Ureter (tissue), 1 donor: ENCODE results near the gene NMB.

GRCh38 chr15:82834063-82834581, 24.7 kb downstream of the WHAMM start:
- PRO-cap, result no peak

DNA sequence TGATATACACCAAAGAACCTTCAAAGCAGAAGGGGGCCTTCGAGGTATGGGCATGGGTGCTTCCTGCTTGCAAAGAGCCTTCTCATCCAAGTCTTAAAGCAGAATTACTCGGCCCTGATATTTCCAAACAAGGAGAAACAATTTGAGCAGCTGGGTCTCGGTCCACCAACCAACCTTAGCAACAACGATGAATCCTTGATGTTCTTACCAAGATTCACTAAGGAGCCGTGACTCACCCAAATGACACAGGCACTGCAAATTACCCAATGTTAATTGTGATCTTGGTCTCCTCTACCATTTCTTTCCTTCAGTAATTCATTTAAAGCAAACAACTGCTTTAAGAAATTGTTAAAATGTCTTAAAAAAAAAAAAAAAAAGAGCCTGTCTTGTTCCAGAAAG, 7.7 kb downstream of the HOMER2 start:
- PRO-cap, result no peak

- PRO-cap, result no peak
Measured at GRCh38 chr15:82949789-82950595, 2.5 kb downstream of the HOMER2 start.

DNA sequence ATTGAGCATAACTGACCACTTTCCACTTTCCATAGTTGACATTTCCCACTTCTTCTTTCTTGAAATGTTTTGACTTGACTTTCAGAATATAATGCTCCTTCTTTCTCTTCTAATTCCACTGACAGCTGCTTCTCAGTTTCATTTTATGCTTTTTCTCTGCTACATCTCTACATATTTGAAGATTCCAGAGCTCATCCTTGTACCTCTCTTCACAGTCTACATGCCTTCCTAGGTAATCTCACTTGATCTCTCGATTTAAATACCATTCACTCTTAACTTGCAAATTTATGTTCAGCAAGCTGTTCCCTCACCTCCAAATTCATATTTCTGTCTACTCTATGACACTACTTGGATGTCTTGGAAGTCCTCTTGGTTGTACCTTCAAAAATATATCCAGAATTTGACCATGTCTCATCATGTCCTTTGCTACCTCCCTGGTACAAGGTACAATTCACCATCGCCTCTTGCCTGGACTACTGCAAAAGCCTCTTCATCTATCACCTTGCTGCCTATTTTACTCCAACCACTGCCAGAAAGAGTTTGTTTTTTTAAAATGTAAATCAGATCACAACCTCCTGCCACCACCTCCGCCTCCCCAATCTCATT, 3.9 kb downstream of the BTBD1 start:
- PRO-cap, result no peak

GRCh38 chr15:83120057-83120256, 12.5 kb downstream of the TM6SF1 start:
- PRO-cap, result no peak

- PRO-cap, result no peak
Measured at GRCh38 chr15:83323264-83323896, 38.9 kb upstream of the BNC1 start.

DNA sequence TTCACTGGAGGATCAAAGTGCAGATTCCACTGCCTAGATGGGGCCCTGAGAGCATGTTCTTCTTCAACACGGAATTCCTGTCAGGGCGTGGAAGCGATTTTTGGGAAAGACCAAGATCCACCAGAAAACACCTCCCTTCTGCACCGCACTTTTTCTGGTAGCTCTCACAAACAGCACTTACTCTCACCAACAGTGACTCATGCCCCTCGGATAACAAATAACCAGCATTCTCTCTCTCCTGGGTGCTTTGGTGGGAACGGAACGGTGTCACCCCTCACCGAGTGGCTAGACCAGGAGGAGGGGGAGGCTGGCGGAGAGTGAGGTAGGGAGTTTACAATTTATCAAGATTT, 40.1 kb downstream of the ADAMTSL3 start:
- PRO-cap, result no peak

GRCh38 chr15:83704140-83704601, 50.2 kb downstream of the ADAMTSL3 start:
- PRO-cap, result no peak

DNA sequence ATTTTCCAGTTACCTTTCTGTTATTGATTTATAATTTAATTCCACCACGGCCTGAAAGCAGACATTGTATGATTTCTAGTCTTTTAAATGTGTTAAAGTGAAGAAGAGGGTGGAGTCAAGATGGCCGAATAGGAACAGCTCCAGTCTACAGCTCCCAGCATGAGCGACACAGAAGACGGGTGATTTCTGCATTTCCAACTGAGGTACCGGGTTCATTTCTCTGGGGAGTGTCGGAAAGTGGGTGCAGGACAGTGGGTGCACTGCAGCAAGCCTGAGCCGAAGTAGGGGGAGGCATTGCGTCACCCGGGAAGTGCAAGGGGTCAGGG, 193.3 kb upstream of the GOLGA6L4 start:
- PRO-cap, result no peak

- PRO-cap, result no peak
Measured at GRCh38 chr15:84546175-84546682, 54.6 kb upstream of the ZSCAN2 start.

- PRO-cap, result no peak
Measured at GRCh38 chr15:84587816-84588535, 12.8 kb upstream of the ZSCAN2 start.

DNA sequence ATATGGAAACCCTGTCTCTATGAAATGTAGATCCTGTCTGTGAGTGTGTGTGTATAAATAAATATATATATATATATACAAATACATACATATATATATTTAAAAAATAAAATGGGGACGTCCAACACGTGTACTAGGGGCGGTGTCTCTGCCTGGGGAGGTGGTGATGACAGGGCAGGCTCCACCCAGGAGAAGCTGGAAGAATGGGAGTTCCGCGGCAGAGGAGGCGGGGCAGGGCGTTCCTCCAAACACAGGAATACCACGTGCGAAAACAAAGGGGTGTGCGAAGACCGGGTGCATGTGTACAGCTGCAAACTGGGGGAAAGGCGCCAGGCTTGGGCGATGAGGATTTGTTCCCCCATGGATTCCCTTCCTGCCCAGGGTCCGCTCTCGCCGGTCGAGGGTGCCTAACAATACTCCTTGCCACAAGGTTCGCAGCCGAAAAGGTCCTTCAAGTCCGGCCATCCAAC, 557 bp upstream of the ZSCAN2 start:
- PRO-cap, result no peak

DNA sequence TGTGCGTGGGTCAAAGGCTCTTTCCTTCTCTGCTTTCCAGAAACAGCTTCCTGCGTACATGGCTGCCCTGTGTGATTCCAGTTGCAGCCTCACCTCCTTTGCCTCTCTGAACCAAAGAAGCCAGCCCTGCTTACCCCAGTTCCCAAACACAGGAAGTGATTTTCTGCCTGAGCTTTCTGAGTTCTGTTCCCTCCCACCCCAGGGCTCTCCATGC, 15.4 kb downstream of the ZSCAN2 start:
- PRO-cap, result no peak

DNA sequence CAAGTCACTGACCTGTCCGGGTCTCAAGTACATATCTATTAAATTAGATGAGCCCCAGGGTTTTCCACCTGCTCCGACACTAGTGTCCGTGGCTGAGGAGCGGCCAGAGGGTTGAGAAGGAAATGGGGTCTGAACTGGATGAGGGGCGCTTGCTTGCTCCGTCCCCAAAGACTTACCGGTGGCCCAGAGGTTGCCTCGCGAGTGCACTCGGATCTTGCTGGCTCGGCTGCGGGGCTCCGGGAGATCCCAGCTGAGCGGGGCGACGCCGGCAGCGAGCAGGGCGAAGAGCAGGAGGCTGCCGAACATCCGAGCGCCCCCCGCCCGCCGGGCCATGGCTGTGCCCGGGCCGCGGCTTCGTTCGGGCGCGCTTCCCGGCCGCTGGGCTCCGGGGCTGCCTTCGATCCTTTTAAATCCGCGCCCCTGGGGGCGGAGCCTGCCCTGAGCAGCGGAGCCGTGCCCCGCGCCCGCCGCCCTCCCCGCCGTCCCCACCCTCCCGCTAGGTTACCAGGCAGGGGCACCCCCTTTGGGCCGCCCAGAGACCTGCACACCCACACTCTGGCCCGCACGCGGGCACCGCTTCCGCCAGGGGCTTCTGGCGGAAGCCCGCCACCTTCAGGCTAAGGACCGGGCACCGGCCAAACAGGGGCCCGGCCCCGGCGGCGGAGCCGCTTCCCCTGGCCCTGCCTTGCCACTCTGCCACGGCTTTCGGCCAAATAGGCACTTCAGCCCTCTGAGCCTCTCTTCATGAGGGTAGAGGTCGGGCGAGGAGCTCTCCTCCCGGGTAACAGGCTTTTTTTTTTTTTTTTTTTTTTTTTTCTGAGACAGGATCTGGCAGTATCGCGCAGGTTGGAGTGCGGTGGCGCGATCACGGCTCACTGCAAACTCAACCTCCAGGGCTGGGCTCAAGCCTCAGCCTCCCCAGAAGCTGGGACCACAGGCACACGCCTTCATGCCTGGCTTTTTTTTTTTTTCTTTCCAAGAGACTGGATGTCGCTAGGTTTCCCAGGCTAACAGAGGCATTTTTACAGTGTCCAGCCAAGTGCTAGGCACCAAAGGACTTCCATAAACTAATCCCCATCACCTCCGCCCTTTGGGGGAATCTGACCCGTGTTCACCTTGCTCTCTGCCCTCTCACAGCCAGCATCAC, at the start of gene NMB:
Gene NMB, minus strand, starts transcription at position 380 of the 1,147 bp plus-strand sequence.
- PRO-cap, result no peak

- PRO-cap, result no peak
Measured at GRCh38 chr15:84824154-84824947, 7.2 kb downstream of the ALPK3 start.

- PRO-cap, result no peak
Measured at GRCh38 chr15:84844881-84845525, 27.8 kb downstream of the ALPK3 start.

DNA sequence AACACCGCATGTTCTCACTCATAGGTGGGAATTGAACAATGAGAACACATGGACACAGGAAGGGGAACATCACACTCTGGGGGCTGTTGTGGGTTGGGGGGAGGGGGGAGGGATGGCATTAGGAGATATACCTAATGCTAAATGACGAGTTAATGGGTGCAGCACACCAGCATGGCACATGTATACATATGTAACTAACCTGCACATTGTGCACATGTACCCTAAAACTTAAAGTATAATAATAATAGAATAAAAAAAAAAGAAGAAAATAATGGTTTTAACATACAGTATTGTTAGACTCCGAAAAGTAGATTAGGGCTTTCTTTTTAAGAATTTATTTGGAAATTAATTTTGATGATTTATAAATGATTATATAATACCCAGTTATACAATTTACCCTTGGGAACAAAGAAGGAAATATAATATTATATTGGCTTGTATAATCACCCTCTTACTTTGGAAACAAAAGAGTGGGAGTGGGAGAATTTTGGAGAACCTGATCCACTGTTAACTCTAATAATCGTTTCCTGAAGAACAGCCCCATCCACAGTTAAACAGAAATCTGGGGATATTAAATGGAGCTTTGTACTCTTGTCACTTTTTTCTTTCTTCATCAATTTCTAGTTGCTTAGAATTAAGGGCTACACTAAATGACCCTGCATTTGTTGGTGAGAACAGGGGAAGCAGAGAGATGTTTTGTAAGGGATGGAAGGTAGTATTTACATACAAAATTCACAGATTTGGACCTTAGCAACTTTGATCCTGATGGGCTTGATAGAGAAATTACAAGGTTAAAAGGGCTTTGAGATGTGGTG, 31.0 kb downstream of the PDE8A start:
- PRO-cap, result no peak

- PRO-cap, result no peak
Measured at GRCh38 chr15:85100997-85102060, 119.7 kb downstream of the PDE8A start.

DNA sequence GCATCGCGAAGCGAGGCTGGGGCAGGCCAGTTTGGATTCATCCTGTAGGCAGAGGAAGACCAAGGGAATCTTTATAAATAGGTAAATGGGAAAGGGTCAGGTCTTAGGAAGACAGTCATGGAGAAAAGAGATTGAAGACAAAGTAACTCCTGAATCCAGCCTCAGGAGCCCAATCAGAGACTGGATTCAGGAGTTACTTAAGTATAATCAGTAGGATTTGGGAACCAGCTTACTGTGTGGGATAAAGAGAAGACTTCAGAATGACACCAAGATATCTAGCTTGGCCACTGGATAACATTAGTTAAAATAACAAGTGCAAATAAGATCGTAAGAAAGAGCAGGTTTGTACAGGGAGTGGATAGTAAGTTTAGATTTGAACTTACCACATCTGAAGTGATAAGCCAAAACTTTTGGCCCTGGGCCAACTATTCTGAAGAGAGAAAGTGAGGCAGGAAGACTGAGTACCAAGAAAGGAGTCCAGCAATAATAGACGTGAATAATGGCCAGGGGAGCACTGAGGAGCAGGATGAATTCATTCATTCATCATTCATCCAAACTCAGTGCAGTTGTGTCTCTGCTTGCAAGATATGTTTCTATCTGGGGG, 122.8 kb downstream of the PDE8A start:
- PRO-cap, result no peak

- PRO-cap, result no peak
Measured at GRCh38 chr15:85318119-85318581, 62.3 kb upstream of the AKAP13 start.